SK-N-MC (cell line): ENCODE measurements around a stretch of chr2.

DNA sequence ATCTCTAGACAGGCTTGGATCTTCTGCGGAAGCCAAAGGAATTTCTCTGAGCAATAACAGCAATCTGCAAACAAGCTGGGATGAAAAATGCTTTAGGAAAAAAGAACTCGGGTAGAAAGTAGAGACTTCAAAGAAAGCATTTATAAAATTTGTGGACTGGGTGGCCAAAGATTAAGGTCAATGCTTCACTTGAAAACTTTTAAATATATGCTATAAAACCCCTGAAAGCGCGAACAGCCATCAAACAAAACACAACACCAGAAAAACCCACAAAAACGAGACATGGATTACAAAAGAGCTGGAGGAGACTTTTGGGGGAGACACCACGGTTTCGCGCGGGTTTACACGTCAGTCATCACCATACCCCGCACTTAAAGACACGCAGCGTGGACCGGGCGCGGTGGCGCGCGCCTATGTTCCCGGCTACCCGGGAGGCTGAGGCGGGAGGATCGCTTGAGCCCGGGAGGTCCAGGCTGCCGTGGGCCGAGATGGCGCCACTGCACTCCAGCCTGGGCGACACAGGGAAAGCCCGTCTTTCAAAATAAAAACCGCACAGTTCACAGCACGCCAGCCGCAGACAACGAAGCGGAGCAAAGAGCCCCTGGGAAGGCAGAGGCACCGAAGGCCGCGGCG is 501 bp downstream of the DTYMK start:
- RRBS: no CpG with 5 or more reads among the region's 38 CpGs

- RRBS: 83% methylated on average over 4 of the region's 5 CpGs
These were observed 3.0 kb upstream of the GAL3ST2 start for GRCh38 chr2:241773683-241773937.

GRCh38 chr2:241795115-241795838 is 13.7 kb upstream of the NEU4 start:
- RRBS: no CpG with 5 or more reads among the region's 26 CpGs

GRCh38 chr2:241803186-241804403 is 5.4 kb upstream of the NEU4 start:
- RRBS: 16% methylated on average over 45 of the region's 130 CpGs

- RRBS: no CpG with 5 or more reads among the region's 25 CpGs
These were observed 631 bp upstream of the FAM240C start for GRCh38 chr2:241900866-241901324.

- RRBS: no CpG with 5 or more reads among the region's 13 CpGs
These were observed 26.7 kb upstream of the FAM240C start for GRCh38 chr2:241927066-241927331.